Jejunum (tissue), 1 donor: Measurements from ENCODE around the gene HSPA12B.

DNA sequence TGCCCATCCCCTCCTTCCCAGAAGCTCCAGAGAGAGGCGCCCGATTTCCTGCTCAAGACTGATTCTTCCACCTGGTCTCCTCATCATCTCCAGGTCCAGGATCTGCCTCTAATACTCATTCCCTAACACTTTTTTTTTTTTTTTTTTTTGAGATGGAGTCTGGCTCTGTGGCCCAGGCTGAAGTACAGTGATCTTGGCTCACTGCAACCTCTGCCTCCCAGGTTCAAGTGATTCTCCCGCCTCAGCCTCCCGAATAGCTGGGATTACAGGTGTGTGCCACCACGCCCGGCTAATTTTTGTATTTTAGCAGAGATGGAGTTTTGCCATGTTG is 24.4 kb downstream of the DNAAF9 start:
- PRO-cap, result no peak

DNA sequence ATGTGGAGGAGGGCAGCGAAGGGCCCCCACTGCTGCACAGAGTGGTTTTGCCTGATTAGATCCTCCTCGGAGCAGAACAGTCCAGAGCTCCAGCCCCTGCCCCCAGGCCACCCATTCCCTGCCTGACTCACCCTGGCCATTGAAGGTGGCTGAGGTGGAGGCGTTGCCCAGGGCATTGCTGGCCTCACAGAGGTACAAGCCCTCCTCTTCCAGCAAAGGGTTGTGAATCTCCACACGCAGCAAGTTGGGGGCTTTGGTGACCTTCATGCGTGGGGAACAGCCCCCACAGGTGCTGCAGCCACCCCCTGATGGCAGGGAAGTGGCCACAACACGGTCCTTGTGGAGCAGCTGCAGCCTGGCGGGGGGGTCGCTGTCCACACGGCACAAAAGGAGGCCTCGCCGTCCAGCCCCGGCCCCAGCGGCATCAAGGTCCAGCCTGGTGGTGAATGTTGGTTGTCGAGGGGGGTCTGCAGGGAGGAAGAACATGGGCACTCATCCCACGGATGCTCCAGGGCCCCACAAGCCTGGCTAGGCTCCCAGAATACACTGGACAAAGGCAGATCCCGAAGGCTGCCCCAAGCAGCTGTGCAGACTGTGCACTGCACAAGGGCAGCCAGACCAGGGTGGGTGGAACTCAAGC is 14.6 kb downstream of the SIGLEC1 start:
- PRO-cap, result no peak

DNA sequence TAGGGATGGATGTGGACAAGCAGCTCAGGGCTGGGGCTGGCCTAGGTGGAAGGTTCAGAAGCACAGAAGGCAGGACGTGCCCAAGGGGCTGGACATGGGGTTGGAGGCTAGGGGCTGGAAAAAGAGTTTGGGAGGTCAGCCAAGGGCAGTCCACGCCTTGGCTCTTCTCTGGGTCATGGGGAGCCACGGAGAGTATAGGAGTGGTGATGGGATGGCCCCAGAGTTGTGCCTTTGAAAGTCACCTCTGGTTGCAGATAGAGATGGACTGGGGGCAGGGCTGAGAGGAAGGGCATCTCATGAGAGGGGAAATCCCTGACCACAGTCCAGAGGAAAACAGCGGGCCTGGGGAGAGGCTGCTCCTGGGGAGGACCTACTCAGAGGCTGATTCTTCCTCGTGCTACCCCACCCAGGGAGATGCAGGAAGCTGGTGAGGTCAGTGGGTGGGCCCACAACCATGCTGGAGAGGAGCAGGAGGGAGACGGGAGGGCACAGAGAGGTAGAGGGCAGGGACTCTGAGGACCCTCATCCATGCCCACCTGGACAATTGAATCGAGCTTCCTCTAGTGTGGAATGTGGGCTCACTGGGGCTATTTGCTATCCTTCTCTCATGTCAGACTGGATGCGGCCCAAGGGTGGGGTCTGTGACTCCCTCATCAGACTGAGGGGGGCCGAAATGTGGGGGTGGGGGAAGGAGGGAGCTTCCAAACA is 2.4 kb upstream of the HSPA12B start:
- PRO-cap, result no peak

DNA sequence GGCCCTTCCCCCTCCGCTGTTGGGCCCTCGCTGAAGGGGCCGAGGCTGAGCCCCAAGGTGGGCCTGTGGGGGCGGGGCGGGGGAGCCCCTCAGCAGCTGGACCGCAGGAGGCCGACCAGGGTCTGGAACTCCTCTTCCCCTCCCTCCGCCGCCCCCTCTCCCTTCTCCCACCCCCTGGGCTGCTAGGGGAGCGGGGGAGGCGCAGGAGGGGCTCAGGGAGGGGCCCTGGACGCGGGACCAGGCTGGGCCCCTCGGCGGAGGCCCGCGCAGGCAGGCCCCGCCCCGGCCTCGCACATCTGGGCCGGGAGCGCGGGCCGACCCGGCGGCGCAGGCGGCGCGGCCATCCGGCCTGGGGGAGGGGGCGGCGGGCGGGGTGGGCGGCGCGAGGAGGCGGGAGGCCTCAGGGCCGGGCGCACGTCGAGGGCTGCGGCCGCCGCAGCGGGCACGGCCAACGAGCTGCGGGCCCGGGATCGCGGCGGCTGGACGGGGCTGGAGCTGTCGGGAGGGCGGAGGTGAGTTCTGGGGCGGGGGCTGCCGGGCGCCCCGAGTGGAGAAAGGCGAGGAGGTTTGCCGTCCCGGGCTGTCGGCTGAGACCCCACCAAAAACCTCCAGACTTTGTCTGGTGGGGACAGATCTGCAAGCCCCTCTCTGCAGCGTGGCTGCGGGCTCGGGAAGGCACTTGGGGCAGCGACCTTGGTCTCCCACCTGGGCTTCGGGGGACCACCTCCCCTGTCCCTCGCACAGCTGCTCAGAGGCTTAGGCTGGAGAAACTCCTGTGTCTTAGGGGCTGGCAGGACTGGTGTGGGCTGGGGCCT is at the start of gene HSPA12B:
TSS of gene HSPA12B (plus strand) at position 403 of the 815 bp plus-strand sequence.
- PRO-cap, result bidirectional peak, plus-strand start at position 383 of the sequence, minus-strand start at position 294 of the sequence

- PRO-cap, result no peak
These were observed 17.3 kb downstream of the HSPA12B start for GRCh38 chr20:3749639-3750266.

GRCh38 chr20:3753656-3754235 is 13.8 kb downstream of the ADISSP start:
- PRO-cap, result no peak

DNA sequence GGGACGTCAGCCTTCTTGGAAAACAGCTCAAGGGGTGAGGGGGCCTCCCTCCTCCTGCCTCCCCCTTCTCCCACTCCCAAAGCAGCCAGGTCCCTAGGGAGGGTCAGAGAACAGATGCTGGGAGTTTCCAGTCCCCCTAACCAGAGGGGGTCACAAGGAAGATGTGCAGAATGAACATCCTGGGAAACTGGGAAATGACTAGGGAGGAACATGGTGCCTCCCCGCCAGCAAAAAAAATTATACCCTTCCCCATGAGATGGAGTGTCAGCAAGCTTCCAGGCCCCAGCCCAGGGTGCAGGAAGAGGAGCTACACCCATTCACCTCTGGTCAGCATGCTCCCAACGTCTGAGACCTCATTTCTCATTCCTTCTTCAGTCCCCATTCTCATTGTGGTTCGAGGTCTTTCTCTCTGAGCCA is 1.9 kb downstream of the ADISSP start:
- PRO-cap, result no peak

DNA sequence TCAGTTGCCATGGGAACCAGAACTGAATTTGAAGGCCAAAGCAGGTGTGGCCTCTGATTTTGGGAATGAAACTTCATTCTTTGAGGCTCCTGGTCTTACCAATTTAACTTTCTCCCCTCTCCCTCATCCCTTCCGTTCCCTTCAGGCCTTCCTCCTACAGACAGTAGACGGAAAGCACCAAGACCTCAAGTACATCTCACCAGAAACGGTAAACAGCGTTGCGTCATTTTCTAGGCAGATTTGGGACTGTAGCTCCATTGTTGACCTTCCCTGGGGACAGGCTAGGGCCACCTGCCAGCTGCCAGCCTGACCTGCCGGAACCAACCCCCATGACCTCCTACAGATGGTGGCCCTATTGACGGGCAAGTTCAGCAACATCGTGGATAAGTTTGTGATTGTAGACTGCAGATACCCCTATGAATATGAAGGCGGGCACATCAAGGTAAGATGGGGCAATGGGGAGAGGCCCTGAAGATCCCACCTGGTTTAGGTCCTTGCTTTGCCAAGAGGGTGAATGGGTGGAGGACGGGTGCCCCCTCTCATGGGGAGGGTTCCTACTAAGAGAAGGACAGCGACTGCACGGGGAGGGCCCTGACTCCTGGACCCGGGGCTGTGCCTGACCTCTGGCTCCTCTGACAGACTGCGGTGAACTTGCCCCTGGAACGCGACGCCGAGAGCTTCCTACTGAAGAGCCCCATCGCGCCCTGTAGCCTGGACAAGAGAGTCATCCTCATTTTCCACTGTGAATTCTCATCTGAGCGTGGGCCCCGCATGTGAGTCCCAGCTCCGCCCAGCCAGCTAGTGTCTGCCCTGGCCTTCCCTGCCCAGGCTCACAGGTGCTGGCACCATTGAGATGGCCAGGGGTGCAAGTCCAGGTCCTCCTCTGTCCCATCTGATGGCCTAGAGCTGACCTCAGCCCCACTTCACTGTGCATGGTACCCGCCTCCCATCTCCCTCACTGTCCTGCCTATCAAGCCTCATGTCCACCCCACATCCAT is 7.0 kb downstream of the CDC25B start:
- PRO-cap, result no peak

DNA sequence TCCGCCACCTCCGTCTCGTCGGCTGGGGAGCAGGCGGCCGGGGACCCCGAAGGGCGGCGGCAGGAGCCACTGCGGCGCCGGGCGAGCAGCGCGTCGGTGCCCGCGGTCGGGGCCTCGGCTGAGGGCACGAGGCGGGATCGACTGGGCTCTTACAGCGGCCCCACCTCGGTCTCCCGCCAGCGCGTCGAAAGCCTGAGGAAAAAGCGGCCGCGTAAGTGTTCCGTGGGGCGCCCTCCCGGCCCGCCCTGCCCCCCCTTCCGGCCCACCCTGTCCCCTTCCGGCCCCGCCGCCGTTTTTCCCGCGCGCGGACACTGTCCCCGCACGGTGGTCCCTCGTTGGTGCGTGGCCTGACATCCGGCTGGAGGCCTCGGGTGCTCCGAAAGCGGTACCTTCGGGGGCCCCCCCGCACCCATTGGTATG is 341 bp downstream of the PANK2 start:
- PRO-cap, result bidirectional peak, plus-strand start at position 301 of the sequence, minus-strand start at position 244 of the sequence

DNA sequence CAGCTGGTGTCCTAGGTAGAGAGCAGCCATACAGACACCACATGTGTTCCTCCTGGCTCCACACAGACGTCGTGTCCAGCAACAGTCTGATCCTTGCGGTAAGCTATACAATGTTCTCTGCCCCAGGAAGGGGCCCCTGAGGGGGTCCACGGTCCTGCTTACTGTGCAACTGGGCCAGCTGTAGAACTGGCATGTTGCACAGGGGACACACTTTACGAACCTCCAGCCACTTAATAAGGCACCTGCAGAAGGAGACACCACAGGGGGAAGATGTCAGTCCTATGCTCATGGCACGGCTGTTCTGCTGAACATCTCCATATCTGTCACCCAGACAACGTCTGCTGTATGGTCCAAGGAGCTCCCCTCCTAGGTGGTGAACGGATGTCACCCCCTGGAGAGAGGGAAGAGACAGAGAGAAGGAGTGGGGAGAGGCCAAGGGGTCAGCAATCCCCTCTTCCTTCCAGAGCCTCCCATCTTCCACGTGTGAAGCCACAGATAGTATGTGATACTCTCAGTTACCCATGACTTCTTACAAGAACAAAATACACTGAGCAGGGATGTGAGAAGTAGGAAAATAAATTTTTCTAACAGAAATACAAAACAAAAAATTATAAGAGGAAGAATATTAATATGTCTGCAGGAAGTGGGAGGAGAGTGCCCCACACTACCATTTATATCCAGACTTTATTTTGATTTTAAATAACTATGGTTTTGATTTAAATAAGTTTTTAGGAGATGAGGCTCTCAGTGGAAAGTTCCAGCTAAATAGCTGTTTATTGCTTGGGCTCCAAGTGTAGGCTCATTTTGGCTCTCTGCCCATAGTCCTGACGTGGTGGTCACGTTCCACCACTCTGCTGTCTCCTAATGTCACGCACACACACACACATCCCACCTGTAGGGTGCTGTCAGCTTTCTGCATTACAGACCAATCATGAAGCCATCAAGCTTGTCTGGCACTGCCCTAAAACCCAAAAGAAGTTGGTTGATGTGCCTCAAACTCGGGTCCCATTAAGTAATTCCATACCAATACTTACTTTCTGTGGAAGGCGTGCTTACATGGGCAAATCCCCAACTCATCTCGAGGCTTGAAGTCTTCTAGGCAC is 45.1 kb downstream of the PANK2 start:
- PRO-cap, result no peak

DNA sequence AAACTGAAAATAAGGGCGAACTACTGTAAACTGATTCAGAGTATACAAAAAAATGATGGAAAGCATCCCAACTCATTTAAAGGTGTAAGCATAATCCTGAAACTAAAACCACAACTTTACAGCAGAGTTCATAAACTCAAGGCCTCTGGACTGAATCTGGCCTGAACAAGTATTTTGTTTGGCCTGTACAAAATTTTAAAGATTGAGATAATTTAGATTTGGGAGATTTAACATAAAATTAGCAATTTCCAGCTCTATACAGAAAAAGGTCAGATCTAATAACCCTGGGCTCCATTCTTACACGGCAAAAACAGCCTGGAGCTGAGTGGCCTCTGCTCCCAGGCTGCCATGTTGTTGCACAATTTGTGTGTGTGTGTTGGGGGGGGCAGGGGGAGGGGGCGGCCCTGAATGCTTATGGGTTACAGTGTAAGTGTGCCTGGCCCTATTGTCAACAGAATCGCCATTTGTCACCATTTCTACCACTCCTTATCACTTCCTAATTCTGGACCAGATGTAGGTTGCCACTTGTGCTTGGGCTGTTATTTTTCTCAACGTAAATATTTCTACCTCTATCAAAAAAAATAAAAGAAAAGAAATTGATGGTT is 34.7 kb downstream of the RNF24 start:
- PRO-cap, result no peak

DNA sequence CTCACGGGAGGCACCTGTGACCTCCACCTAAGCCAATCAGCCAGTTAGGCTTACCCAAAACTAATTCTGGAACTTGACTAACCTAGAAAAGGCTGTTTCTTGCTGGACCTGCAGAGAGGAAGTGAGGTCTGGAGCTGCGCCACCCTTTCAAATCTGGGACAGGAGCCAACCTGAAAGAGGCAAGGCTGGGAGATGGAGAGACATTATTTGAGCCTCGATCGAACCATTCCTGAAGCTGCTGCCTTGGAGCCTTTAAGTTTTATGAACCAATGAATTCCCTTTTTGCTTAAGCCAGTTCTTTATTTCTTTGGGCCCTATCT is 36.1 kb upstream of the SMOX start:
- PRO-cap, result no peak

DNA sequence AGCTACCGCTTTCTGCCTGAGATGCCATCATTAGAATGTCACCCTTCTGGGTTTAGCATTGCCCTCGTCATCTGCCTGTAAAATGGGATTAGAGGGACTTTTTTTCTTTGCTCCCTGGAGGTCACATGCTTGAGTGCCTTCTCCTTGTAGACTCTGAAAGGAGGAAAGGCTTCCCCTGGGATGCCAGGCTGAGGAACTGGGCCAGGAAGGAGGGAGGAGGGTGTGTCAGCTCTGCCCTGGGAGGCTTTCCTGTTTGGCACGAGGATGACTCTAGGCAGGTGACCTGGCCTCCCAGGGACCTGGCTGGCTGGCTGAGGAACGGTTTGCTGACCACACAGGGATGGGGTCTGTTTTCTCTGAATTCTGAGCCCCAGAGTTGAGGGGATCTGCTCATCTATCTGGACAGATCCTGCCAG is 4.6 kb downstream of the SMOX start:
- PRO-cap, result no peak

DNA sequence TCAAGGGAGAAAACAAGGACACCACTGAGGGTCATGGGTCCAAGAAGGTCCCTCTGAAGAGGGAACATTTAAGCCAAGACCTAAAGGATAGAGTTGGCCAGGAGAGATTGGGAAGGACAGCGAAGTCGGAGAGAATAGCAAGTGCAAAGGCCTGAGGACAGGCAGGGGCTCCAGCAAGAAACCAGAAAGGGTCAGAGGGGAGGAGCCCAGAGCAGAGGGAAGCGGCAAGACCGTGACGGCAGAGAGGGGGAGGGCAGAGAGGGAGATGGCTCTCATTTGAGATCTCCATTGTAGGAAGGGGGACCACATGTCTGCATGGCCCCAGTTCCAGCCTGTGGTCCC is 2.8 kb downstream of the ADRA1D start:
- PRO-cap, result no peak

GRCh38 chr20:4248120-4248829 is 812 bp downstream of the ADRA1D start:
- PRO-cap, result no peak

DNA sequence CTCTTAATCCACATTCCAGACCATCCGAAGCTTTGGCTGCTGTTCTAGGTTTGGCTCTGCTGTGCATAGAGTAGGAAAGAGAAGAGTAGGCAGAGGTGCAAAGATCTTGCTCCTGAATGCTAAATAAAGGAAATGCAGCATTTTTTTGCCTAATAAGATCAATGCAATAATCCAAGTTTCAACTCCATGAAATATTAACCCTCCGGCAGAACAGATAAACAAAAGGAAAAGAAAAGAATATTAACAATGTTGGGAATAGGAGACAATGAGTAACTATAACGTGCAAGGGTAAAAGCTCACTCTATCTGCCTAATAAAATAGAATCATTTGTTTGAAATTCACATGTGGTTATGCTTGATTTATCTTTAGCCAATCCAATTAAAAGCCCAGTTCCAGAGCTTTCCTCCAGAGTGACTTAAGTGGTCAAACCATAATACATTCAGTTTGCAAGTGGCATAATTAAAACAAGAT is 216.2 kb upstream of the PRNP start:
- PRO-cap, result no peak

DNA sequence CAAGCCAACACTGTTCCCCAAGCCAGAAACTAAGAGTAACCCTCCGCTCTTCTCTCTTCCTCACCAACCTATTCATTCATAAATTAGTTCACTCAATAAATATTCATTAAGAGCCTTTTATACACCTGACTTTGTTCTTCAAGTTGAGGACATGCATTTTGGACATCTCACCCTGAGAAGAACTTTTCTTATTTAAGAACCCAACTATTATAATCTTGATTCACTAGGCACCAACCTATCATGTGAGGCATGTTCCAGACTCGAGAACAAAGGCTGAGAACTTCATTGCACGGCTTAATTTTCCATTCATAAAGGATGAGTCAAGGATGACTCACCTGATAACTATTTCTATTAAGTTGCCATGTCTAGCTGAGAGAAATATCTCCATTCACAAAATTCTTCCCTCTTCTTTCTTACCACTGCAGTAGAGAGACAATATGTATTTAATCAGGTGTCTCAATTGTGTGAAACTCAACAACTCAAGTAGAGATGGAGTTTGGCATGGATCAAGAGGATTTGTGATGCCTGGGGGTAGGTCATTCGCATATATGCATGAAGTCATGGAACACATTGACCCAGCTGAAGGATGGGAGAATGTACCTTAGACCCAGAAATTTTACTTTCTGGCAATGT is 173.4 kb upstream of the PRNP start:
- PRO-cap, result no peak

DNA sequence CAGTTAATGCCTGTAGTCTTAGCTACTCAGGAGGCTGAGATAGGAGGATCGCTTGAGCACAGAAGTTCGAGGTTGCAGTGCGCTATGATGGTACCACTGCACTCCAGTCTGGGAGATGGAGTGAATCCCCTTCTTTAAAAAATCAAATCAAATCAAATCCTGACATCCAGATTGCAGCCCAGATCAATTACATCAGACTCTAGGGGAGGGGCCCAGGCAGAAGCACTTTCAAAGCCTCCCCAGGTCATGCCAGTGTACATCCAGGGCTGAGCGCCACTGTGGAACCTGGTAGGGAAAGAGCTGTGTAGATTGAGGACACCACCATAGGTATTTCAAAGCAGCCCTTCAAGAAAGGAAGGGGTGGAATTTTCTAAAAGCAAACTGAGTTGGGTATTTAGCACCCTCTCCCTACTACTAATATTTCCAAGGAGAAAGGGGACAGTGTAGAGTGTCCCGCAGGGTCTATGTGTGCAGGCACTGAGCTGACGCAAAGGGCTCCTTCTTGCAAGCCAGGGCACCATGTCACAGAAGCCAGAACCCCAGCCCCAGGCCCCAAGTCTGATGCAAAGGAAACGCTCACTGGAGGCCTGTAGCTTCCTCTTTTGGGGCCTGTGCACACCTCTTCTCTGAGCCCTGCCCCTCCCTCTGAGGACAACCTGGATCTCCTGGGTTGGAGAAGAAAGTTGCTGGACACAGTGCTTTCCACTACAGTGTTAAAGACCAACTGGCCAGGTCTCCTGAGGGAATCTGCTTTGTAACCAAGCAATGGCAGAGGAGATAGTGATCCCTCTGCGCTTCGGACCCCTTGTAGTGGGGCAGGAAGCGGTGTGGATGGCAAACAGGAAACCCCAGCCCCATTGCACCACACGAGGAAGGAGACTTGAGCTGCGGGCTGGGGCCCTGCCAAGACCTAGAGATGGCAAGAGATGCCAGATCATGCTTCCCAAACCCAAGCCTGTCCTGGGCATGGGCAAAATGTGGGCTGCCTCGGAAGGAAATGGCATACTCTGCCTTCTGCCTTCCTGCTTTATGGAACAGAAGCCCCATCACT is 11.9 kb downstream of the RASSF2 start:
- PRO-cap, result no peak

GRCh38 chr20:4813084-4814093 is 10.0 kb downstream of the RASSF2 start:
- PRO-cap, result bidirectional peak, plus-strand start at chr20:4813646, minus-strand start at chr20:4813410

GRCh38 chr20:4886015-4886272 is 62.5 kb upstream of the RASSF2 start:
- PRO-cap, result no peak